HL-60 (cell line): ENCODE data around the genes NKAP, RHOXF1 and LAMP2.

- RRBS, result no CpG with 5 or more reads among the region's 15 CpGs
These were observed 219.5 kb upstream of the AGTR2 start for GRCh38 chrX:115950970-115951445.

DNA sequence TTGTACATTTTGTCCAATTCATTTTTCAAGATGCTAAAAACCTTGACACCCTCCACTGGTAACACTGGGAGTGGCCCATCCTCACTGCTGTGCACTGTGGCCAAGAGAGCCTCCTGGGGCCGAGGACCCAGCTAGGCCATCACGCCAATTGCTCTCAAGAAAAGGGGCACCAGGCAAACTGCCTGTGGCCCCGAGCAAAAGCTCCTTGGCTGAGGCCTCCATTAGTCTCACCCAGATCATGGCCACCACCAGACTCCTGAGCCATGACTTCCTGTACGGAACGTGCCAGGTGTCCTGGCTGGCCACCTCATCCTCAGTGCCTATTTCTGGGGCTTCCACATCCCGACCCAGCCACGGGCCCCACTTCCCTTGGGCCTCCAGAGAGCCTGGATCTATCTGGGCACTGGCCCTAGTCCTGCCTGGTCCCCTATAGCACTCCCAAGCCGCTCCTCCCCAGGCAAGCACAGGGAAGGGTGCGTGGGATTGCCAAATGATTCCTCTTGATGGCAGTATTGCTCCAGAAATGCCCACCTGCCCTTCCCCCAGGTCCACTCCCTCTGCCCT is 212.7 kb upstream of the AGTR2 start:
- RRBS, result no CpG with 5 or more reads among the region's 9 CpGs

- RRBS, result no CpG with 5 or more reads among the region's 3 CpGs
These were observed 209.8 kb upstream of the AGTR2 start for GRCh38 chrX:115960586-115961302.

DNA sequence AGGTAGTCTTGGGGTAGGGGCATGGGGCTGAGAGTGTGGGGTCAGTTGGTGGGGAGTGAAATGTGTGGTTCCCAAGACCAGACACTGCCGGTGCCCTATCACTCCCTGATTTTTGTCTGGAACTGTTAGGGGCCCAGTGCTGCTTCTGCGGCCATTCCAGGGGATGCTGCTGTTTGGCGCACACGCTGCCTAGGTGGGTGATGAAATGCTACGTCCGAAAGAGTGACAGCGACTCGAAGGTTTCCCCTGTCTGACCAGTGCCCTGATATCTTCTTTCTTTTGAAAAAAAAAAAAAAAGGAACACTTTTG is 201.0 kb upstream of the AGTR2 start:
- RRBS, result no CpG with 5 or more reads among the region's 8 CpGs

DNA sequence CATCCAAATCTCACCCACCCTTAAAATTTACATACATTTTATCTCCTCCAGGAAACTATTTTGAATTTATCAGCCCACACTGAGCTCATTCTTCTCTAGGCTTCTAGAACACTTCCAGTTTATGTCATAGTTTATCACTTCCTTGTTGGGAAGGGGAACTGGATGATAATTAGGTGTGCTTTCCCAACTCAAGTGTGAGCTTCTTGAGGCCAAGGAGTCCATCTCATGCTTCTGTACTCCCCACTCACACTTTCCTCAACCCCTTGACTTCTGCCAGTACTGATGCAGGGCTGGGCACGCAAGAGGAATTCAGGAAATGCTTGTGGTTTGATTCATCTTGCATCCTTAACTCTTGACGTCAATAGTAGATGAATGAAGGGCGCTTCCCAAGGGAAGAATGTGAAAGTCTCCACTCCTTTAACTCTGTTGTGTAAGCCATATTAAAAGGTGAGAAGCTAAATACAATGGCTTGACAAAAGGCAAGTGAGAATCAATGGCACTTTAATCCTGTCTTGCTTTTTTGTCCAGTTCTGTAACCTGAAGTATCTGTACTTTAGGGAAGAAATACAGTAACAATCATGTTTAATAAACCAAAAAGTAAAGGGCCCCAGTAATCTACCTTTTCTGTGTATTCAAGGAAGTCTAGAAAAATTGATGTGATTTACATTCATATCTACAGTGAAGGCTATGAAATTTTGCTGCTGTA is 101.8 kb downstream of the AGTR2 start:
- RRBS, result no CpG with 5 or more reads among the region's 3 CpGs

DNA sequence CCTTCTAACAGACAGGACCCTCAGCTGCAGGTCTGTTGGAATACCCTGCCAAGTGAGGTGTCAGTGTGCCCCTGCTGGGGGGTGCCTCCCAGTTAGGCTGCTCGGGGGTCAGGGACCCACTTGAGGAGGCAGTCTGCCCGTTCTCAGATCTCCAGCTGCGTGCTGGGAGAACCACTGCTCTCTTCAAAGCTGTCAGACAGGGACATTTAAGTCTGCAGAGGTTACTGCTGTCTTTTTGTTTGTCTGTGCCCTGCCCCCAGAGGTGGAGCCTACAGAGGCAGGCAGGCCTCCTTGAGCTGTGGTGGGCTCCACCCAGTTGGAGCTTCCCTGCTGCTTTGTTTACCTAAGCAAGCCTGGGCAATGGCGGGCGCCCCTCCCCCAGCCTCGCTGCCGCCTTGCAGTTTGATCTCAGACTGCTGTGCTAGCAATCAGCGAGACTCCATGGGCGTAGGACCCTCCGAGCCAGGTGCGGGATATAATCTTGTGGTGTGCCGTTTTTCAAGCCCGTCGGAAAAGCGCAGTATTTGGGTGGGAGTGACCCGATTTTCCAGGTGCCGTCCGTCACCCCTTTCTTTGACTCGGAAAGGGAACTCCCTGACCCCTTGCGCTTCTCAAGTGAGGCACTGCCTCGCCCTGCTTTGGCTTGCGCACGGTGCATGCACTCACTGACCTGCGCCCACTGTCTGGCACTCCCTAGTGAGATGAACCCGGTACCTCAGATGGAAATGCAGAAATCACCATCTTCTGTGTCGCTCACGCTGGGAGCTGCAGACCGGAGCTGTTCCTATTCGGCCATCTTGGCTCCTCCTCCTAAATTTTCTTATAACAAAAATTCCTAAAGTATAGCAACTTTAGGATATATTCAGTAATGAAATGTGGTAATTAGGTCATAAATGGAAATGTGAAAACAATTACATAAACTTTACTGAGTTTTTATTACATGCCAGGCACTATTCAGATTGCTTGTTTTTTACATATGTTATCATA is 507.5 kb upstream of the CT83 start:
- RRBS, result no CpG with 5 or more reads among the region's 29 CpGs

DNA sequence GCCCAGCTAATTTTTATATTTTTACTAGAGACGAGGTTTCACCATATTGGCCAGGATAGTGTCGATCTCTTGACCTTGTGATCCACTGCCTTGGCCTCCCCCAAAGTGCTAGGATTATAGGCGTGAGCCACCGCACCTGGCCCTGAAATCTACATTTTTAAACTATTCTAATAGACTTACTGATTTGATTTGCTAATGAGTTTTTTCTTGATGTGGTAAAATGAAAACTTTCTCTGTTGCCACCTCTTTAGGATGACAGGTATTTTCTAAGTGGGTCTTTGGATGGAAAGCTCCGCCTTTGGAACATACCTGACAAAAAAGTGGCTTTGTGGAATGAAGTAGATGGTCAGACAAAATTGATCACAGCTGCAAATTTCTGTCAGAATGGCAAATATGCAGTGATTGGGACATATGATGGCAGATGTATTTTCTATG is 54.5 kb upstream of the DOCK11 start:
- RRBS, result no CpG with 5 or more reads among the region's 5 CpGs

- RRBS, result no CpG with 5 or more reads among the region's 4 CpGs
These were observed 41.0 kb downstream of the IL13RA1 start for GRCh38 chrX:118768319-118768938.

DNA sequence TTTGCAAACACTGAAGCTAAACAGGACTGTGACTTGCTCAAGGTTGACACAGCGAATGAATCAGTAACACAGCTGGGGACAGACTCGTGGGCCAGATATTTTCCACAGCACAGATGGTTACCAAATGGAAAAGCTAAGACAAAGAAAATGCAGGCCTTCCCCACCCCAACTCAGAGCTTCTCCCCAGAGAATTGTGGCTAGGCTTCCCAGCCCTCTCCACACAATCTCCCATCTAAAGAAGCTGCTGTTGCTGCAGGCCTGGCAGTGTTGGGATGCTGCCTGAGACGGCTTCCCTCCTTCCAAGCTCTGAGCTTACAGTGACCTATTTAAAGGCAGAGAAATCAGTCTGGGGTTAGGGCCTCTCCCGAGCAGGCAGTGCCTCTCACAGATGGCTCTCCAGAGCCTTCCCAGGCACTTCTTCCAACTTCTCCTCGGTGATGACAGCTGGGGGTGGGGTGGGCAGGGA is 46.5 kb upstream of the PGRMC1 start:
- RRBS, result no CpG with 5 or more reads among the region's 5 CpGs

- RRBS, result no CpG with 5 or more reads among the region's 3 CpGs
These were observed 2.0 kb downstream of the SLC25A43 start for GRCh38 chrX:119400980-119401622.

DNA sequence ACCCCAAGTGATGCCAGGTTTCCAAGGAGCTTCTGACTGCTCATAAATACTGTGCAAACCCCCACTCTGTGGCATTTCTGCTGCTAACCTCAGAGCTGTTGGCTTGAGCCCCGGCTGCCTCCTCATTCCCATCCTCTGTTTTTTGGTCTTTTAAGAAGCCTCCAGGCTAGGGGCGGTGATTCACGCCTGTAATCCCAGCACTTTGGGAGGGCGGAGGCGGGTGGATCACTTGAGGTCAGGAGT is 11.2 kb downstream of the SLC25A43 start:
- RRBS, result no CpG with 5 or more reads among the region's 5 CpGs

DNA sequence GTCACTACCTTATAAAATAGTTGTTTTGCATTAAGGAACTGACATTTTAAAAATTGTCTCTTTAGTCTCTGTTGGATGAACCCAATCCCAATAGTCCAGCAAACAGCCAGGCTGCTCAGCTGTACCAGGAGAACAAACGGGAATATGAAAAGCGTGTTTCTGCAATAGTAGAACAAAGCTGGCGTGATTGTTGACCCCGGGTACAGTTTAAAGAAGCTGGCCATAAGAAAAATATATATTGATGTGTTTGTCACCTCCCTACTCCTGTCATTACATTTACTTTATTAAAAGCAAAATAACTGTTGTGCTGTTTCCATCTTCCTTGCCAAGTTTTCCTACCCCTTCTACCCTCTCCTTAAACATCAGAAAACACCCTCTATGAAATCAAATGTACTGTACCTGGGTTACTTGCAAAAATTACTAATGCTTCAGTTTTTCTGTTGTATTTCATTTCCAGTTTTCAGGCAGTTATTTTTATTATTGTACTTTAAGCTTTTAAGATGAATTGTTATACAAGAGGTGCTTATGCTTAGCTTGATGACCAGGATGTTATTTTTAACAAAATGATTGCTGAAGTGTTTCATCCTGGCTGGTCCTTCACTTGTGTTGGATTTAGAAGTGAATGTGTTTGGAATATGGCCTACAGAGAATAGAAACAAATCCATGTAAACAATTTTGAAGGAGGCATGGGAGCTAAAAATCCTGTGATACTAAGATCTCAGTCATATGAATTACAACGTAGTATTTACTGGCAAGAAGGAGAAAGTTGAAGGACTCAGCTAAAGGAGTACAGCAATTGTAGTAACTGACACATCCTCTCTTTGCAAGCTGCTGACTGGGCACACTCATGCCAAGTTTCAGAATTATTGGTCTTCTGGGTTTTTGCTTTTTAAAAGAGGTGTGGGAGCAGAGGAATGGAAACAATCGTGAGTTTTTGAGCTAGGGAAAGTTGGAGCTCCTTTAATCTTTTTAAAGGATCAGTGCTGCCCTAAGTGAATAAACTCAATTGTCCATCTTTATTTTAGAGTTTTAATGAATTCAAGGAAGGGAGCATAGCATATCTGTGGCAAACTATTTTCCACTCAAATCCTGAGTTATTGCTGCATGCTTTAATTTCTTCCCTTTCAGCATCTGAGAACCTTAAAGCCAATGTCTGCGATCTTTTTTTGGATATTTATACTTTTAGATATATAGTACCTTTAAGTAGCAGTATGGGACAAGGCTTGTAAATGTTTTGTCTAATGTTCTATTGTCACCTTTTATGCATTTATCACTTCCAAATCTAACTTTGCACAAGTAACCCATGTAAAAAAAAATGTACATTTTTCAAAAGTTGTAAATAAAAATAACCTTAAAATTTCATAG is 9.2 kb downstream of the UBE2A start:
- RRBS, result no CpG with 5 or more reads among the region's 7 CpGs

DNA sequence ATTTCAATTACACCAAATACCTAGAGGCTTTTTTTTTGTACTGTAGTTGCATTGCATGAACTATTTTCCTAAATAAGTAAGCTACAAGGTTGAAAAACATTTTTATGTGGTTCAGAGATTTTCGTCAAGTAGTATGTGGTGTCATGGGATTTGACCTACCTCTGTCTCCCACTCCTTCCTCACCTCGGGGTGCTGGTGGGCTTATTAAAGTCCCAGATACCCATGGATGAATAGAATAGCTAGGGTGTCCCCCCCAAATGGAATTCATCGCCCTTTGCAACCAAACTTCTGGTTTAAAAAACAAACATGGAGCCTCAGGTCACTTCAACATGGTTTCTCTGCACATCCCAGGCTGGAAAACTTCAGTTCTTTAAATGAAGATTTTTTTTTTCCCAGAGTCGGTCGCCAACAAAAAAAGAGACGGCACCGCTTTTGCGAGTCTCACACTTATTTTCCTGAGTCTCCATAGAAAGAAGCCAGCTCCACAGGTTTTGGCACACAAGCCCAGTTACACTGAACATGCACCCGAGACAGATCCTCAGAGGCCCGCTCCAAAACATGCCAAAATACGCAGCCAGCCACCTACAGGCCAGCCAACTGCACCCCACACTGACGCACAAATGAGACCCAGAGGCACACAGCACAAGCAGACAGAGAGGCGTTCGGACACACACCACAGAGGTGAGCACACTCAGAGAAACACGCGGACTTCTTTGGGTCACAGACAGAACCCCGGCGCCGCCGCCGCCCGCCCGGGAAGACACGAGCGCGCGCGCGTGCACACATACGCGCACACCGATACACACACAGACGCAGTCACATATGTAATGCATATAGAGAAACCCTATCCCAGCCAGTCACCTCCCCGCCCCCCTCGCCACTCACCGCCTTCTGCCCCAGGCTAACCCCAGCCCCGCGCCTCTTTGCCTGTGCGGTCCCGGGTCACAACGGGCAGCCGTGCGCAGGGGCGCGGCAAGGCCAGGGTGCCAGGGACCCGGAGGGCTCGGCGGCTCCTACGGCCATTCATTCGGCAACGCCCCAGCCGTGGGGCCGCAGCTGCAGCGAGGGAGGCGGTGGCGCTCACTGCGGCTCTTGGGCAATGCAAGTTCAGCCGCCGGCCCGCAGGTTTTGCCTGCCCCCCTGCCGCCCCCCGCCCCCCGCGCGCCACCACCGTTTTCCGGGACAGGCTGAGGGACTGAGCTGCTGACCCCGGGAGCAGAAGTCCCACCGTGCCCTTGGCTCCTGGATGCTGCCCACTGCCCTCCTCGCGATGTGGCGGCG is 801 bp downstream of the SEPTIN6 start:
- RRBS, result 4% methylated on average over 18 of the region's 73 CpGs

- RRBS, result no CpG with 5 or more reads among the region's 4 CpGs
These were observed 24.8 kb upstream of the RPL39 start for GRCh38 chrX:119816180-119816696.

GRCh38 chrX:119943041-119943959 is at the start of gene NKAP:
Gene NKAP (minus strand): TSS chrX:119943751.
- RRBS, result 2% methylated on average over 14 of the region's 66 CpGs

GRCh38 chrX:120115694-120116007 is at the start of gene RHOXF1:
Gene RHOXF1 (minus strand): TSS chrX:120115913.
- RRBS, result no CpG with 5 or more reads among the region's 14 CpGs

GRCh38 chrX:120251255-120252194 is 913 bp downstream of the ZBTB33 start:
- RRBS, result no CpG with 5 or more reads among the region's 37 CpGs

- RRBS, result 3% methylated on average over 13 of the region's 58 CpGs
These were observed at the start of gene LAMP2 for GRCh38 chrX:120468205-120469726. Gene LAMP2 (minus strand): TSS chrX:120469296.

DNA sequence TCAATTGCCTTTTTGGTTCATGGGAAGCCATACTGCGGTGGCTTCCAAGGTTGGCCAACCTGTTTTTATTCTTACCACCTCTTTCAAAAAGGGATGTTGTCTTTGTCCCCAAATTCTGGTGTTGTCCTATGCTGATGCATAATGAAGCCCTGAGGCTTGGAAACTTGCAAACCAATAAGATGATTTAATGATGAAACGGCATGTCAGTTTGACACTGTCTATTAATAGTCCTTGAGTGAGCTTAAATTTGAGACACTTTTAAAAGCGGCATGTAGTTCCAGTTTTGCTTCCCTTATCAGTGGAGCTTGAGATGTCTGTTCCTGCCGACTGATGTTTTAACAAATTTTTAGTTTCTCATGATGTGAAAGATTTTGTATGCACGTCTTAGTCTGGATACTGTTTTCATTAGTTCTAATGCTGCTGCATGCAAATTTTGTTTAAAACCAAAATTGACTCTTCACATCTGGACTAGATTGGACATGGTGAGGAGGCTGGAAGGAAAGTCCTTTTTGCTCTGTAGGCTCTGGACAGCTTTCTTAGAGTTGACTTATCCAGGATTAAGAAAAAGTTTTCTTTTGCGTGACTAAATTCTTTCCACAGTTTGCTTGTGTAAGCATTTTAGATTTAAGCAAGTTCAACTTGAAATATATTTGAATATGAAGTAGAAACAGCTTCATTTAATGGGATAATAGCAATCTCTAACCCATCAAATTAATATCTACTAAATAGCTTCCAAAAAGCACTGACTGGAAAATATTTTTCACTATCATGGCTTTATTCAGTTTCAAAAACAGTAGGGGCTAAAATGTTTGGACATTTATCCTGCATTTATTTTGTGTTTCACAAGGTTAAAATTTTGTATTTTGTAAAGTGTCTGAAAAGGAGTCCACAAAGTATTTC is 11.7 kb downstream of the C1GALT1C1 start:
- RRBS, result no CpG with 5 or more reads among the region's 6 CpGs